Mesangial cell (primary cell): ENCODE measurements around a stretch of chr3.

DNA sequence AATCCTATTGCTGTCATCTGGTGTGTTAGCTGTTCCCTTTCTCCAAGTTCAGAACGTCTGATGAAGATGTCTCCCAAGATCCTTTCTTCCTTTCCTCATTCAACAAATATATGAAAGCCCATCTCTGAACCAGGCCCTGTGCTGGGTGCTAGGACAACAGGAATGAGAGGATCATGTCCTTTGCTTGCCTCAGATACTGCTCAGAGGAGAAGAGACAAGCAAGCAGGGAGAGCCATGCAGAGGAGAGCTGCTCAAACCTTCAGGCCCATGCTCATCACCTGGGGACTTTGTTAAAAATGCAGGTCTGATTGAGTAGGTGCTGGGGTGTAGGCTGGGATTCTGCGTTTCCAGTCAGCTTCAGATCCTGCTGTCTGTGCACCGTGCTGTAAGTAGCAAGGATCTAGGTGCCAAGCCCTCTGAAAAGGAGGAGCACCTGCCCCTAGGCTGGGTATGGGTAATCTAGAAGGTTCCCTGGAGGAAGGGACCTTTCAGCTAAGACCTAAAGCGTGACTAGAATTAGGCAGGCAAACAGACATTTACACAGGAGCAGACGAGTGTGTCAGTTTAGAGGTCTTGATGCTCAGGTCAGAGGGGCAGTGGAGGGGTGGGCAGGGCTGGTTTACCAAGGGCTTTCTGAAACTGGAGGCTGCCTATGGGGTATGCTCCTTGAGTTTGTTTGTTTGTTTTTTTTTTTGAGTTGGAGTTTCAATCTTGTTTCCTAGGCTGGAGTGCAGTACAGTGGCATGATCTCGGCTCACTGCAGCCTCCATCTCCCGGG, 7.3 kb downstream of the FLNB start:
- RAMPAGE, long total RNA, result no peak

GRCh38 chr3:58043696-58044337, 35.6 kb downstream of the FLNB start:
- RAMPAGE, long total RNA, result no peak

DNA sequence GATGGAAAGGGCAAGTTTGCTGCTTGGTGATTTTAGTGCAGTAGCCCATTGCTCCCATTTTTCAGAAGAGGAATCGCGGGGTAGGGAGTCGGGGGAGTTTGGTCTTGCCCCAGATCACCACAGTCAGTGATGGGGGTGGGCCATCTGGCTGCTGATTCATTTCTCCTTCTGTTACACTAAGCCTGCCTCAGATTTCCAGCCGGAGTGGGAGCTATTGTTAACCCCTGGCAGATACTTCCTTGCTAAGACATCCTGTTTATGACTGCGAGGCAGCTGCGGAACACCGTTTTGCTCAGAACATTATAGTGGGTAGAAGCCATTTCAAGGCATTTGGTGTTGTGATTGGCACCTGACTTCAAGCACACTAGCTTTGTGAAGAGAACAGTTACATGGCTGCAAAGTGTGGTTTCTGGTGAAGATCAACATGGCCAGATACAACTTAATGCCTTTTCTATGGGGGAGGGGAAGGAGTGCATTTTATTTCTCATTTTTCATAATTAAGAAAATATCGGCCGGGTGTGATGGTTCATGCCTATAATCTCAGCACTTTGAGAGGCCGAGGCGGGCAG, 73.8 kb downstream of the FLNB start:
- RAMPAGE, long total RNA, result no peak

- RAMPAGE, long total RNA, result no peak
Measured at GRCh38 chr3:58135379-58135723, 75.4 kb downstream of the DNASE1L3 start.

GRCh38 chr3:58178223-58178553, 32.6 kb downstream of the DNASE1L3 start:
- RAMPAGE, long total RNA, result no peak

DNA sequence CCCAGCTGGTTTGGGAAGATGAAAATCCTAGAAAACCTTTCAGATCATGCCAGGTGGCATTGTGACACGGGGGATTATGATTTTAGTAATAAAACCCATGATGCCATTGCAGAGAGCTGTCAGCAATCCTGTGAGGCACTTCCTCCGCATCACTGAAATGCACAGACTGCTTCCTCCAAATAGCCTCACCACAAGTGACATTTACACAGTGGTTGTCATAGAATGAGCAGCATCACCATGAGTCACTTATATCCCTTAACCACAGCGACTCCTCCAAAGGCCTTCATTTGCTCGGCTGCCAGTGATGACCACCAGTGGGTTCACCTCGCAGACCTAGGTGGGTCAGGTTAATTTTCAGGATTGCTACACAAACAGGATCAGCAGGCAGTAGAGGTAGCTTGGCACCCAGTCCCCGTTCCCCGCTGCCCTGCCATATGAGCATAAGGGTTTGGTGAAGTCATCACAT, 22.8 kb downstream of the ABHD6 start:
- RAMPAGE, long total RNA, result no peak

DNA sequence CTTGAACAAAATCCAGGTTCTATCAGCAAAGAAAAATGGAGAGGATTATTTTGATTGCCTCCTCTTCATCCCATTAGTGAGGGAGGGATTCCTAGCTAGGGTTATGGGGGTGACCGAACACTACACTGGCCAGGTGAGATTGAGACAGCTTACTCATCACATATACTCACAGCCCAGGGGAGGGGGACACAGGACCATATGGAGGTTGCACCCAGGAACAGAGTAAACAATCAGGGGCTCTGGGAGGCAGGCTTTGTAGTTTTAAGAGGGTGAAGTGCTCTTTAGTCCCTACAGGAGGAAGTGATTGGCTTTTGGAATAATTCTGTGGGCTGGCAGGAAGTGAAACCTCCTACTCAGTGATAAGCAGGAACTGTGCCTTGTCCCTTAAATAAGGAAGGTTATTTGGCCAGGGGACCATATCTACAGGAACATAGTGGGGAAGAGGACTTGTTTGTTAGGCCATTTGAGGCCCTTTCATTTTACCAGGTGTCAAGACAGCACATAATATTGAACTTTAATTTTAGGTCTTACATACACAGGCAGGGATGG, 17.5 kb upstream of the KCTD6 start:
- RAMPAGE, long total RNA, result no peak

- RAMPAGE, long total RNA, result no peak
Measured at GRCh38 chr3:58573540-58574170, 3.5 kb downstream of the FAM107A start.

DNA sequence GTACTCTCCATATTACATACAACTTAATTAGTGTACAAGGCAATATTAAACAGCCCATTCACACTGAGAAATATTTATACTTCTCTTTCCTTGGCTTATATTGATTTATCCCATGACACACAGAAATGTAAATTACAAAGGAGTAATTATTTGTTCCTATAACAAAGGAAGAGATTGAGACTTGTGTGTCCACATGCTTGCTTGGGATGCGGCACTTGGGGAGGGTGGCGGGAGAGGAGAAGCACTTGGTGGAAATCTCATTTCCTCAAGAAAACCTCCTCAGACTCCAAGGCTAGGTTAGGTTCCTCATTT, 54.1 kb upstream of the FAM3D start:
- RAMPAGE, long total RNA, result no peak

- RAMPAGE, long total RNA, result no peak
Measured at GRCh38 chr3:59040744-59041301, 9.0 kb downstream of the CFAP20DC start.

GRCh38 chr3:59424655-59425252, 374.9 kb upstream of the CFAP20DC start:
- RAMPAGE, long total RNA, result no peak

- RAMPAGE, long total RNA, result no peak
Measured at GRCh38 chr3:59452422-59452811, 402.6 kb upstream of the CFAP20DC start.

GRCh38 chr3:60078988-60079544, 1029.2 kb upstream of the CFAP20DC start:
- RAMPAGE, long total RNA, result no peak

DNA sequence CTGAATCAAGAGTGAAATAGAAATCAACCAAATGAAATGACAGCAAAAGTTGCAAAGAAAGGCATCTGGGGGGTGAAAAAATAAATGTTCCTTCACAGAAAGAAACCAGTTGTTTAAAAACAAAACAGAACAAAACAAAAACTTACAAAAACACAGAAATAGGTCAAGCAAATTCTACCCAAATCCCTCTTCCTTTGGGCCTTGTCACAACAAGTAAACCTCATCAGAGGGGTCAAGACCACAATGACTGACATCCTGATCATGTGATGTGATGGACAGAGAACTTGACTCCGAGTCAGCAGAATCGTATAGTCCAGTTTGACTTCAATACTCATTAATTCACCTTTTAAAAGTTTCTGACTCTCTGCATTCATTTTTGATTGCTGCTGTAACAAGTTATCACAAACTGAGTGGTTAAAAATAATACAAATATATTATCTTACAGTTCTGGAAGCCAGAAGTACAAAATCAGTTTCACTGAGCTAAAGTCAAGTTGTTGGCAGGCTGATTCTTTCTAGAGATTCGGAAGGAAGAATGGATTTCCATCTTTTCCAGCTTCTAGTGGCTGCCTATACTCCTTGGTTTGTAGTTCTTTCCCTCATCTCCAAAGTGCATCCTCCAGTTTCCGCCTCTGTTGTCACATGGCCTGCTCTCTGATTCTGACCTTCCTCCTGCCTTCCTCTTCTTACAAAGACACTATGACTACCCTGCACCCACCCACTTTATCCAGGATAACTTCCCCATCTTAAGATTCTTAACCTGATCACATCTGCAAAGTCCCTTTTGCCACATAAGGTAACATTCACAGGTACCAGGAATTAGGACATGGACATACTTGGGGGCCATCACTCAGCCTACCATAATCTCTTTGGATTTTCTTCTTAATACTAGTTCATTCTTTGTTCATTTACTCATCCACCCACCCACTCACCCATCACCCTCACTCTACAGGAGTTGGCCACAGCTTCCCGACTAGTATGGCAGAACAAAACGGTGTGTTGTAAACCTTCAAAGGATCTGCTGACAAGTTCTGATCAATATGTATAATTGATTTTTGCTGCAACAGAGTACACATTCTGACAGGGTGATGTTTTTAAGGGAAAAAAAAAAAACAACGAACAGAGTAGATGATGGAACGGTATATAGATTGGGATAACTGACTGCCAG, 932.5 kb downstream of the FHIT start:
- RAMPAGE, long total RNA, result no peak

DNA sequence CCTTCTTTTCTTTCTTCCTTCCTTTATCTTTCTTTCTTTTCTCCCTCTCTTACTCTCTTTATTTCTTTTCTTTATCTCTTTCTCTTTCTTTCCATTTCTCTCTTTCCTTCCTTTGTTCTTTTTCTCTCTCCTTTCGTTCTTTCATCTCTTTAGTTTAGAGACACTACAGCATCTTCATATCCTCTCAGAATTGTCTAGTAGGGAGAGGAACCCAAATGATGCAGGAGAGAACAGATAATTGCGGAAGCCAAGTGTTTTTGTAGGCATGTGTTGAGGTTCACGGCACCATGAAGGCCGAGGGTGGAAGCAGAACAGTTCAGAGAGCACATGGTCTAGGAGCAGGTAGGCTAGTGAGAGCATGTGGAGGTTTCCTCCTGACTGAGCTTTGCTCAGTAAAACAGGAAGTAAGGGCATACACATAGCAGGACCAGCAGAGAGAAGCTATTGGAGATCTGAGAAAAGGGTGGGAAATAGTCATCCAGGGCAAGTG, 491.2 kb downstream of the FHIT start:
- RAMPAGE, long total RNA, result no peak

DNA sequence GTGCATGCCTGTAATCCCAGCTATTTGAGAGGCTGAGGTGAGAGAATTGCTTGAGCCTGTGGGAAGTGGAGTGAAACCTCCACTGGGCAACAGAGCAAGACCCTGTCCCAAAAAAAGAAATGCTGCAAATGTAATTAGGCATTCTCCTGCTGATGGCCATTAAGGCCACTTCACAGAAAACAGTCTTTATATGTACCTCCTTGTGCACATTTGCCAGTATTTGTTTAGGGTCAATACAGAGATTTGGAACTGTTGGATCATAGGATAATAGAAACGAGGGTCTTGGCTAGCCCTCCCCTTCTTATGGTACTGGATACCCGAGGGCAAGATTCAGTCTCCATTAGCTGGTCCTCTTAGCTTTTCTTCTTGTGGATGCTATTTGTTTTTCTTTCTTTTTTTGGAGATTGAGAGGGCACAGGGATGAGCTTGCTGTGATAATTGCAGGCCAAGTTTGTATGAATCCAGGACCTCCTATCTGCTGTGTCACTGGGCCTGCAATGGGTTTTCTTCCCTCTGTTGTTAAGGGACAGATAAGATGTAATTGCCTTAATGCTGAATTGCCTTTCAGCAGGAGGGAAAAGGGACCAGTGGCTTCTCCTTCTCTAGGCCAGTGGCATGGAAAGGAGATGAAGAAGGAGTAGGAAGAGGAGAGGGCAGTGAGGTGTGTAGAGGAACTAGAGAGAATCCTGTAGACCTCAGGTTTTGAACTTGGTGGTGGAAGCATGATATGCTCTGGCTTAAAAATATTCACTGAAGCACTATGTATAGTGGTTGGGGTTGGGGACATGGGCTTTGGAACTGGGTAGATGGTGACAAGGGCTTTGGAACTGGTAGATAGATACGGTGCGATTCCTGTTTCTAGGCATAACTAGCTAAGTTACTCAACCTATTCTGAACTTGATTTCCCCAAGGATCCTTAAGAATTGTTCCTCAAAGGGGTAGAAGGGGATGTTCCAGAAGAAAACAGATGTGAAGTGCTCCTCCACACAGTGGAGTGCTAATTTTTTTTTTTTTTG, 29.9 kb downstream of the PTPRG start:
- RAMPAGE, long total RNA, result no peak

DNA sequence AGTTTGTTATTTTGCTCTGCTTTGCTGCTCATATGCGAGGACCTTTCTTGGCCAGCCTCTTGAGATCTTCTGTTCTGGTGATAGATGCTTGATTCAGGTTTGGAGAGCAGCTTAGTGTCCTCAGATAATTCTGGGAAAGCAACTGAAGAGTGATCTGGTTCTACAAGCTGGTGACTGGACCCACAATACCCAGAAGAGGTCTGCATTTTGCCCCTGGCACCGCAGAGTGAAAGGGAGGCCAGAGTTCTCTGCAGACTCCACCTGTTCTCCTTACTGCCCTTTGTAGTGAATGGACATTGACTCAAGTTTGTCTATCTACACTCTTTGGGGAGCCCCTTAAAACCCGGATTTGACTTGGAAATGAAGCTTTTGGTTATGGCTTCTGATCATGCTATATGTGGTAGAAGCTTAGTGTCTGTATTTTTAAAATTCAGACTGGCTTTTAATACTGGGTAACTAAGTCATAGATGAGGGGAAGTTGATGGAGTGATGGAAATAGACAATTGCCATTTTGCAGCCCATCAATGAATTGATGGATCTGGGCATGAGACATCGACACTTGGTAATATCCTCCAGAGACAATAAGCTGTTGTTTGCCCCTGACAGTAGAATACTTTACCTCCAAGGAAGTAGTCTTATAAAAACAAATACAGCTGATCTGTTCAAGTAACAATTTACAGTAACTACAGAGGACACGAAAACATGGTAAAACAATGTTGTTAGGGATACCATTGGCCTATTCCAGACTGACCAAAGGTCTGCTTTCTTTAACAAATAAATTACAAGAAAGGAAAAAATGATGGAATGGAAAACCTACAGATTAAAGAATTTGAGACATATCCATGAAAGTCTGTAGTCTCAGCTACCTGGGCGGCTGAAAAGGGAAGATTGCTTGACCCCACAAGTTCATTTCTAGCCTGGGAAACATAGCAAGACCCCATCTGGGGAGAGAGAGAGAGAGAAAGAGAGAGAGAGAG, 81.2 kb downstream of the PTPRG start:
- RAMPAGE, long total RNA, result no peak

- RAMPAGE, long total RNA, result no peak
Measured at GRCh38 chr3:61769534-61770457, 208.4 kb downstream of the PTPRG start.

GRCh38 chr3:61807651-61808395, 246.5 kb downstream of the PTPRG start:
- RAMPAGE, long total RNA, result no peak

GRCh38 chr3:62135859-62136291, 182.9 kb upstream of the C3orf14 start:
- RAMPAGE, long total RNA, result no peak